Sternocleidomastoid (tissue), 1 donor: ENCODE measurements around the genes GPR101, SPANXD, AFF2 and TMEM185A.

DNA sequence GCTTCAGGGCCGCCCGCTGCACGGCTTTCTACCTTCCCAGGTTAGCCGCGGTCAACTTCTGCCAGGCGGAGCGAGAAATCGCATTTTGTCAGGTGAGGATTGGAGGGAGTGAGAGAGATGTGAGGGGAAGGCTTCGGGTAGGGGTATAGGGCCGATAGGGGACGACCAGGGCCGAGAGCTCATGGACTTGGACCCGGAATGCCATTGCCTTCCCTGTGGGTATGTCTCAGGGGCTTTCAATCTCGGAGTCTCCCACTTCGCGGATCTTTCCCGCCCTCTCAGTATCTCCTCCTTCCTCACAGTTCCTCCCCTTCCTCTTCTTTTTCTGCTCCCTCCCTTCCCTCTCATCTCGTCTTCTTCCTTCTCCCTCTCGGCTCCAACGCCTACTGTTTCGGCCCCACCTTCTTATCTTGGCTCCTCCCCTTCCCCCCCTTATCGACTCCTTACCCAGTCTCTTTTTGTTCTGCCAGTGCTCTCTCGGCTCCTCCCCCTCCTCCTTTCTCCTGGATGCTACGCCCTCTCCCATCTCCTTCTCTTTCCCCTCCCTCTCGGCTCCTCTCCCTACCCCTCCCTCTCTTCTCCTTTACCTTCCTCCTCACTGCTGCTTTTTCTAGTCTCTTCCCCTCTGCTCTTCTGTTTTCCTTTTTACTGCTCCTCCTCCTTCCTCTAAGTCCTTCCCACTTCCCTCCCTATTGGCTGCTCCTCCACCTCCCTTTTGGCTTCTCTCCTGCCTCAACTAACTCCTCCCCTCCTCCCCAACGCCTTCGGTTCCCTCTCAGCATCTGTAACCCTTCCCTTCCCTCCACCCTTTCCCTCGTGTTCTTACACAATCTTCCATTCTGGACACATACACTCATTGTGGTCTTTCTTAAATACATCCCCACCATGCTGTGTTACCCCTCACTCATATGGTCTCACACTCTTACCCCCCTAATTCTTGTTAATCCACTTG lies 29.4 kb upstream of the RBMX start:
- PRO-cap: unidirectional peak, minus-strand start at position 357 of the sequence

GRCh38 chrX:136935521-136936022 lies 55.0 kb upstream of the RBMX start:
- PRO-cap: no peak

- PRO-cap: no peak
Measured at GRCh38 chrX:137033925-137034131, at the start of gene GPR101. Gene GPR101, minus strand, starts transcription at chrX:137033995.

DNA sequence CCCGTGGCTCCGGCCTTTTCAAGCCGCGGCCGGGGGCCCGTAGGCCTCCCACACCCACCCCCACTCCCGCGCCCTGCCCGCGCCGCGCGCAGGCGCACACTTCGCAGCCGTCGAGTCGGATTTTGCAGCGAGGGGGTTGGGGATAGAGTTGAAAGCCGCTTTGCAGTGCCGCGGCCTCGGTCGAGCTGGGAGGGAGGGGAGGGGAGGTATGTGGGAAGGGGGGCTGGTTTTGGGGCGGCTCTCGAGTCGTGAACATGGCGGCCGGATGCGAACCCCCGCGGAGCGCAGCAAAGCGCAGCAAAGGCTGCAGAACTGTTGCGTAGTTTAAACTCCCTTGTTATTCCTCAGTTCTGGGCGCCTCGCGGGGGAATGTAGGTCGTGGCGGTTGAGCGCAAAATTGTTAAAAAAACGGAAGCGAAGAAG lies 8.6 kb downstream of the ZIC3 start:
- PRO-cap: no peak

- PRO-cap: no peak
Measured at GRCh38 chrX:139642414-139643137, 65.4 kb downstream of the MCF2 start.

DNA sequence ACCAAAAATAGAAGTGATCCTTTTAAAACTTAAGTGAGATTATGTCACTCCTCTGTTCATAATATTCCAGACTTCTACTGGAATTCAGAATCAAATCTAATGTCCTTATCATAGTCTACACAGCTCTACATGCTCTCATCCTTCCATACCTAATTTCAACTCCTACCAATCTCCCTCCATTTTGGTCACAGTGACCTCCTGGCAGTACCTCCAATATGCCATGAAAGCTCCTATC lies 2.9 kb upstream of the MCF2 start:
- PRO-cap: no peak

- PRO-cap: no peak
Measured at GRCh38 chrX:140710607-140711092, 205.8 kb upstream of the SOX3 start.

DNA sequence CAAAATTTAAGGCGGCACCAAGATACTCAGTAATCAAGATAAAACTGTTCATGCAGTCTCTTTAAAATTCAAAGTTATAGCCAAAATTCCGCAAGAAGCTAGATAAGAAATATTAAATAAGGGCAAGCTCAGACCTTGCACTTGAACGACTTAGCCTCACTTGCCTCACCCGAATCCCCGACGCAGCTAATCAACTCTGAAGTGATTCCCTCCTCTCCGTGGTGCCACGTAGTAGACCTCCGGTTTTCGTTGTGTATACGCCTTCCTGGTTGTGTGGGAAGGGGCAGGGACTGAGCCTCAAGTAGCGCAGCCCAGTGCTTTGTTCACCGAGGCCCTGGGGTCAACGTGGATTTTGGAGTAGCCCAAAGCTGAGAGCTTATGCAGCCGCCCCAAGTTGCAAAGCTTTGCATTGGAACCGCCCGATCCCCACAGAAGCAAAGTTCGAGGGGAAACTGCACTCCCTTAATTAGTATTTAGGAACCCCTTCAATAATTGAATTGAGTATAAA lies 237.4 kb upstream of the SPANXB1 start:
- PRO-cap: no peak

- PRO-cap: no peak
Measured at GRCh38 chrX:141117928-141118200, 59.1 kb downstream of the LDOC1 start.

DNA sequence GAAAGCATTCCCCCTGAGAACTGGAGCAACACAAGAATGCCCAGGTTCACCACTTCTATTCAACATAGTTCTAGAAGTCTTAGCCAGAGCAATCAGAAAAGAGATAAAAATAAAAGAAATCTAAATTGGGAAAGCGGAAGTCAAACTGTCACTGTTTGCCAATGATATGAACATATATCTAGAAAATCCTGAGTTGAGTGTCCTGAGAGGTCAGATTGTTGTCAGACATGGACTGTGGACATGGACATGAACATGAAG lies 138.2 kb upstream of the SPANXC start:
- PRO-cap: no peak

- PRO-cap: no peak
Measured at GRCh38 chrX:141698594-141699039, at the start of gene SPANXD. Gene SPANXD, minus strand, starts transcription at chrX:141698739.

DNA sequence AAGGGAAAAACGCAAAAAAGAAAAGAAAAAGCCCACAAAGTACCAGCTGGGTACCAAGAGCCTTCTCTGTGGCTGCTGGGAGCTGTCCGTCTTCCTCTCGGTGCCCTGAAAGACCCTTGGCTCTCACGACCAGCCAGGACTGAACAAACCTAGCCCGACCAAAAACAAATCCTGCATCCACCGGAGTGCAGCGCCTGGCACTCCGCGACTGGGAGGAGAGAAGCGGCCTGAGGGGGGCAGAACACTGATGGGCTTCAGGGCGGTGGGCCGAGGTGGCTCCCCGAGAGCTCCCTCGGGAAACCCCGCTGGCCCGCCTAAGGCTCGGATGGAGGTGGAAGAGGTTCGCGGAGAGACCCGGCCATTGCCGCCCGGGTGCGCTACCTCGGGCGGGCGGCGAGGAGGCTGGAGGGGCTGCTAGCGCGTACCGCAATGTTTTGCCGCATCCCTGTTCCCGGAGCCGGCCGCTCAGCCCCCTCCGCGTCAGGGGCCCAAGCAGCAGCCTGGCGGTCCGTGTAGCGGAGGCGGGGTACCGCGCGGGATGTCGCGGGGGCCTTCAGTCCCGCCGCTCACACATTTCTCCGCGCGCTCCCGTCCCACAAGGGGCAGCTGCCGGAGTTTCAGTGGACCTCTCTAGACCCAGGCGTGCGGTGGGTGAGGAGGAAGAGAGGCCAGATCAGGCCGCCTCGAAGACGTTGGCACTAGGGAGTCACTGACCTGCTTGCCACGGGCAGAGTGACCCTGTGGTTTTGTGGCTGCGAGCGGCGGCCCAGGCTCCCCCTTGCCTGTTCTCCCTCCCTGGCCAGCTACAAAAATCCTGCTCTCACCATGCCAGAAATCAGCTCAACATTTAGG lies 2.3 kb downstream of the SLITRK4 start:
- PRO-cap: no peak

DNA sequence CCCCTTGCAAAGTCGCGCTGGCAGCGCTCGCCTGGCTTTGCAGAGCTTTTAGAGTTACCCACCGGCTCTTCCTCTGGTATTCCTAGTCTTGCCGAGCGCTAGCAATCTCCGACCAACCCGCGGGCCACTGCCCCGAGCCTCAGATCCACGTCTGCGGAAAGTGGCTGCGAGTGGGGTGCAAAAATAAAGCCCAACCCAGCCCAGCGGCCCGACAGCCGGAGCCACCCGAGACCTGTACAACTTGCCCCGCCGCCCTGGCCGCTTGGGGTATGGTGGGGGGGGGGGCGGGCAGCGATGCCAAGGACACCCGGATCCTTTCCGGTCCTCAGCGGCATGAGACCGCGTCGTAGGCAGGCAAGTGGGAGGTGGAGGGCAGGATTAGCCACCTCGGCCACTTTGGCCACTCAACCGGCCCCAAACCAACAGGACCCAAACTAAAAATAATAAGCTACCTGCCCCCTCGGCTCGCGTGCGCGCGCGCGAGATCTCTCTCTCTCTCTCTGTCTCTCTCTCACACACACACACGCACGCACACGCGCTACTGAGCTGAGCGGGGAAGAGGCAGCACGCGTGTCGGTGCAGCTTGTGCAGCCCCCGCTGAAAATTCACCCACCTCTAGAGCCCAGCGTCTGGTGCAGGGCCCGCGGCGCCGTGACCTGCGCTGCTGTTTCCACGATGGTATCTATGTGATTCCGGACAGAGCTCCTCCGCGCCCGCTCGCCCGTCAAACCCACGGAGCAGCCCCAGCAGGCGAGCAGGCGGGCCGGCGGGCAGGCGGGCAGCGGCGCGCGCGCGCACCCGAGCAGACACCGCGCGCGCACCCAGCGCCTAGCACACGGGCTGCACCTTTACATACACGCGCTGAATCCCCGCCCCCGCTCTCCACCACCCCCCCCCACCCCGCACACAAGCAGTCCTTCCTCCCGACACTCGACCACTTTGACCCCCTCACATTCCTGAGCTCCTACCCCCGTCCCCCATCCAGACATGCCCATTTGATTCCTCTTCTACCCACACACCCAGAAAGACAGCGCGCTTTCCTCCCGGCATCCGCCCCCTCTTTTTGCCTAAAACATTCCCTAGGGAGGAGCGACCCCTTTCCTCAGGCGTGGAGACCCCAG lies 1.3 kb downstream of the SLITRK4 start:
- PRO-cap: no peak

GRCh38 chrX:143757222-143757956 lies 36.8 kb upstream of the SPANXN2 start:
- PRO-cap: no peak

DNA sequence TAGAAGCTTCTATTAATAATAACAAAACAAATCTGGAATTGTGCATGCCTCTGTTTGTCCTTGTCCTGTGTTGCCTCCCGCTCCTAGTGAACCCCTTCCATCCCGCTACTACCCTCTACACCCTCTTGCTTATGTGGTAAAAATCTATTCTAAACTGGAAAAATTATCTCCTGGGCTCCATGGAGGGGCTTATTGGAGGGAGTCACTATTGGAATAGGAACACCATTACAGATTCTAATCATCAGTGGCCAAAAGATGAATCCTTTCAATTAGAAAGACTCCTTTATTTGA lies 34.8 kb upstream of the FMR1 start:
- PRO-cap: no peak

DNA sequence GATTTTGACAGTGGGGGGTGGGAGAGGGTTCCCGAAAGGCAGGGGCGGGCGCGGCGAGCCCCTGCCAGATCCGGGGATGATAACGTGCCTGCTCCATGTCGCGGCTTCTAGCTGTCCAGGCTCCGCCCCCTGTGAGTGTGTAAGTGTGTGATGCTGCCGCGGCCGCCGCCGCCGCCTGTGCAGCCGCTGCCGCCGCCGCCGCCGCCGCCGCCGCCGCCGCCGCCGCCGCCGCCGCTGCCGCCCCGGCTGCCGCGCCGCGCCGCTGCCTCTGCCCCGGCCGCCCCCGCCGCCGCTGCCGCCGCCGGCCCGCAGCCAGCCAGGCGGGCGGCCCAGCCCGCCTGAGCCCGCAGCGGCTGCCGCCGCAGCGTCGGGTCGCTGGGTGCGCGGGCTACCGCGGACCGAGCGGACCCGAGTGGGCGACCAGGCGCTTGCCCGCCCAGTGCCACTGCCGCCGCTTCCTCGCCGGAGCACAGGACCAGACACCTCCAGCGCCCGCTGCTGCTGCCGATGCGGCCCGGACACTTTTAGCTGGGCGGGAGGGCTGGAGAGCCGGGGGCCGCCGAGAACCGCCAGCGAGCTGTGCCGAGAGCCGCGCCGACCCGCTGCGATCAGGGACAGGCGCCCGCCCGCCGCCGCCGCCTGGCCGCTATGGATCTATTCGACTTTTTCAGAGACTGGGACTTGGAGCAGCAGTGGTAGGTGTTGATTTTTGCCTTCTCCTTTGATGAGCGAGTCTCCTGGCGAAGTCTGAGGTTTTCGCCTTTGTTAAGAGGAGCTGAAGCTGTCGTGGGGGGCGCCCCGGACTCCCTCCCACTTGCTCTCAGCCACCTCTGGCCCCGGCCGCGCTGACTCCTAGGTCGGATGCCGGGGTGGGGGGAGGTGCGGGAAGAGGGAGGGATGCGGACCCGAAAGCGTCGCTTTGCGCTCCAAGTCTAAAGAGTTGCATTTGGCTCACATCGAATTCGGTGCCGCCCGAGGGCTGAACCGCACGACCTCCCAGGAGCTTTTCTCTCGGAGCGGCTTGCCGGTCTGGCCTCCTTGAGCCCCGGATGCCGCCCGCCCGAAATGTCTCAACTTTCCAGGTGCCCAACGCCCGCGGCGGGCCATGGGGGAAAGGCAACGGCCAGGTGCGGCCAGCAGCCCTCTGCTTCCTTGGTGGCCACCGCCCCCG lies at the start of gene AFF2:
Gene AFF2, plus strand, starts transcription at position 168 of the 1,171 bp plus-strand sequence.
- PRO-cap: no peak

DNA sequence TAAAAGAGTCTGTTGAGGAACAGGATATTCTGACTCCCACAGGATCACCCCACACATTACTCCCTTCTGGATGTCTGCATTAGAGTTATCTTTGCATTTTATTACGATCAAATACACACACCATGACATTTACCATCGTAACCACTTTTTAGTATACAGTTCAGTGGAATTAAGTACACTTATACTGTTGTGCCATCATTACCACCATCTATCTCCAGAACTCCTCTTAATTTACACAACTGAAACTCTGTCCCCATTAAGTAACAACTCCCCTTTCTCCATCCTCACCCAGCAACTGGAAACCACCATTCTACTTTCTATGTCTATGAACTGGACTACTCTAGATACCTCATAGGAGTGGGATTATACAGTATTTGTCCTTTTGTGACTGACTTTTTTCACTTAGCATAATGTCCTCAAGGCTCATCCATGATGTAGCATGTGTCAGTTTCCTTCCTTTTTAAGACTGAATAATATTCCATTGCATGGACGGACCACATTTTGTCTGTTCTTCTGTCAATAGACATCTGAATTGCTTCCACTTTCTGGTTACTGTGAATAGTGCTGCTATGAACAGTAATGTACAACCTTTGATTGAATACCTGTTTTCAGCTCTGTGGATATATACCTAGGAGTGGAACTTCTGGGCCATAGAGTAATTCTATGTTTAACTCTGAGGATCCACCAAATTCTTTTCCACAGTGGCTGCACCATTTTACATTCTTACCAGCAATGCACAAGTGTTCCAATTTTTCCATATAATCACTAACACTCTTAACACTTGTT lies 21.4 kb downstream of the IDS start:
- PRO-cap: no peak

- PRO-cap: no peak
Measured at GRCh38 chrX:149502394-149503265, 2.5 kb downstream of the IDS start.

DNA sequence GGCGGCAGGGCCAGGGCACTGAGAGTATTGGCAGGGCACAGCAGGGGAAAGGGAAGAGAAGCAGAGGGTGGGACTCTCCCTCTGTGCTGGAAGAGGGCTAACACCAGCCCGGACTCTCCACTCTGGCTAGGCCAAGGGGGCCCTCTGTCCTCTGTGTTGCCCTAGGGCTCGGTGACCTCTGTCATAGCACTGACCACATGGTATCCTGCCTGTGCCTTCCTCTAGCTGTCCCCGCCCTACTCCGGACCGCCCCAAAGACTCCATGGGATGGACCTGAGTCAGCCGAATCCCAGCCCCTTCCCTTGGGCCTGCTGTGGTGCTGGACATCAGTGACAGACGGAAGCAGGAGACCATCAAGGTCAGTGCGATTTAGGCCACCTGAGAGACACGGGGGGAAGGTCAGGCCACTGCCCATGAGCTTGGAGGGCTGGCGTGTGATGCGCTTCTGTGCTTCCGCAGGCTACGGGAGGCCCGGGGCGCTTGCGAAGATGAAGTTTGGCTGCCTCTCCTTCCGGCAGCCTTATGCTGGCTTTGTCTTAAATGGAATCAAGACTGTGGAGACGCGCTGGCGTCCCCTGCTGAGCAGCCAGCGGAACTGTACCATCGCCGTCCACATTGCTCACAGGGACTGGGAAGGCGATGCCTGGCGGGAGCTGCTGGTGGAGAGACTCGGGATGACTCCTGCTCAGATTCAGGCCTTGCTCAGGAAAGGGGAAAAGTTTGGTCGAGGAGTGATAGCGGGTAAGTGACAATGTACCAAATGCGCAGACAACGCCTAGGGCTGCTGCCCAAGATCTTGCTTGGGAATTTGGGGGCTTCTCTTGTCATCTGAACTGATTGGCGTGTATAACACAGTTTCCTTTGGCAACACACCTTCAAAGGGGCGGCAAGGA lies 4.3 kb downstream of the HSFX3 start:
- PRO-cap: no peak

GRCh38 chrX:149631519-149632310 lies at the start of gene TMEM185A:
Gene TMEM185A, minus strand, starts transcription at chrX:149631792.
- PRO-cap: bidirectional peak, plus-strand start at chrX:149631868, minus-strand start at chrX:149631736